Karpas-422 (cell line): ENCODE measurements around a stretch of chr6.

DNA sequence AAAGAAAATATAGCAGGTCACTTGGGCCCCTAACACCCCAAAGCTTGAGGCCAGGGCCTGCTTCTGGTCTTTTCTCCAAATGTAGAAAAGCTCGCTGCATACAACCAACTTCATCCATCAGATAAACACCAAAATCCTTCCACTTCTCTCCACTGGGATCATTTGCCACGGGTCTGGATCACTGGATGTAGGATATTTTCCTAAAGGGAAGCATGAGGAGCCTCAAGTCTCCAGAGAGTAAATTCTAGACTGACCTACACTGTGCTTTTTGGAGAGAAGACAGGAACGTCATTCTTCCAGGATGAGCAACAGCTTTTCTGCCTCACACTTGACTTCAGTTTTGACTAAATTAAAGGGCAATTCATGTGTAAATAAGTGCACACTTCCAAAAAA lies 12.1 kb downstream of the LY86 start:
- PRO-cap, result no peak
- RAMPAGE, long total RNA, result no peak

DNA sequence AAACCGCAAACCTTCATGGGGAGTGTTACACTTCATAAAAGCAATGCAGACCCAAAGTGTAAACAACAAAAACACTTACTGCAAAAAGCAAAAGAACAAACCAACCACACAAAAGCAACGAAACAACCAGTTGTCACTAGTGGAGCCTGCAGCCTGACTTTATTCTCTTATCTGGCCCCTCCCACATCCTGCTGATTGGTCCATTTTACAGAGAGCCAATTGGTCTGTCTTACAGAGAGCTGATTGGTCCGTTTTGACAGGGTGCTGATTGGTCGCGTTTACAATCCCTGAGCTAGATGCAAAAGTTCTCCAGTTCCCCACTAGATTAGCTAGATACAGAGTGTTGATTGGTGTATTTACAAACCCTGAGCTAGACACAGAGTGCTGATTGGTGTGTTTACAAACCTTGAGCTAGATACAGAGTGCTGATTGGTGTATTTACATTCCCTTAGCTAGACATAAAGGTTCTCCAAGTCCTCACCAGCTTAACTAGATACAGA lies 24.0 kb downstream of the LY86 start:
- PRO-cap, result no peak
- RAMPAGE, long total RNA, result no peak

GRCh38 chr6:6656288-6656764 lies 67.8 kb downstream of the LY86 start:
- PRO-cap, result no peak
- RAMPAGE, long total RNA, result no peak

GRCh38 chr6:6665602-6665925 lies 77.0 kb downstream of the LY86 start:
- PRO-cap, result no peak
- RAMPAGE, long total RNA, result no peak

DNA sequence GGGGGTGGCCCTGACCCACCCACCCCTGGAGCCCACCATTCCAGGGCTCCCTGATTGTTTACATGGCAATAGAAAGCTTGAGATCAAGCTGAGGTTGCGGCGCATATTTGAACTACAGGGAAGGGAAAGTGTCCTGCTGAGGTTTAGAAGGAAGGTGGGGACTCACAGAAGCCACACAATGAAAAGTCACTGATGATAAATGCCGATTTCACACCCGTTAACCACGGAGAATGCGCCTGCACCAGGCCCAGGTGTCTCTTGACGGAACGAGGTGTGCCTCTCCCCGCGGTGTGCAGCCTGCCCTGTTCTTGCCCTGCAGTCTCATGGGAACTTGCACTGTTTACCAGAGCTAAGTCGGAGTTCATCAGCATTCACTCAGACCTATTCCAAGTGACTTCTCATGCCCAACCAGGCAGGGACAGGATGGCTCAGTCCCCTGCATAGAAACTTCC lies 90.3 kb downstream of the LY86 start:
- PRO-cap, result no peak
- RAMPAGE, long total RNA, result no peak

GRCh38 chr6:6689897-6690356 lies 101.4 kb downstream of the LY86 start:
- PRO-cap, result no peak
- RAMPAGE, long total RNA, result no peak

DNA sequence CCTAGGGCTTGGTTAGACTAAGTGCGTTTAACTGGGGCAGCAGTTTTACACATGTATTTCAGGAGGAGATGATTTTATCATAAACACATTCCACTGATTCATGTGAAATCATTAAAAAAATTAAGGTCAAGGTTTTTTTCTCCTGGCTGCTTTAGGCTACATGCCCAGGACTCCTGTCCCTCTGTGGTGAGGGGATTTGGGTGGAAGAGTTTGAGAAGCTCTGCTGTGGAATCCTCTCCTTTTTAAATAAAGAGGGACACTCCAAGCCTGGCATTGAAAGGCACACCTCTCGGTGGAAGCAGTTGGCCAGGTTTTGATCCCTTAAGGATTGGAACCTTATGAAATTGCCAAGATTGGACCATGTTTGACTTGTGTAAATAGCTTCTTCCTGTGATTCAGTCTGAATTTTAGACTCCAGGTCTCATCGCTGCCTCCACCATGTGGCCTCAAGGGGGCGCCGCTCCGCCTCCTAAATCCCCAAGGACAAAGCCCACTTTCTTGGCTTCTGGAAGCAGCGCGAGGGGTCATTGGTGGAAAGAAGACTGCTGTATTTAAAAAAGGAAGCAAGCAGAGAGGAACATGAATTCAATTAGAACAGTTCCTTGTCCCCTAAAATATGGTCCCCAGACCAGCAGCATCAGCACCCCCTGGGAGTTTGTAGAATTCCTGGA lies 108.2 kb downstream of the LY86 start:
- PRO-cap, result no peak
- RAMPAGE, long total RNA, result no peak

- PRO-cap, result no peak
- RAMPAGE, long total RNA, result no peak
These were observed 111.8 kb downstream of the LY86 start for GRCh38 chr6:6699902-6701113.

- PRO-cap, result no peak
- RAMPAGE, long total RNA, result no peak
These were observed 163.5 kb downstream of the LY86 start for GRCh38 chr6:6751897-6752518.

GRCh38 chr6:6766431-6766819 lies 177.9 kb downstream of the LY86 start:
- PRO-cap, result no peak
- RAMPAGE, long total RNA, result no peak

DNA sequence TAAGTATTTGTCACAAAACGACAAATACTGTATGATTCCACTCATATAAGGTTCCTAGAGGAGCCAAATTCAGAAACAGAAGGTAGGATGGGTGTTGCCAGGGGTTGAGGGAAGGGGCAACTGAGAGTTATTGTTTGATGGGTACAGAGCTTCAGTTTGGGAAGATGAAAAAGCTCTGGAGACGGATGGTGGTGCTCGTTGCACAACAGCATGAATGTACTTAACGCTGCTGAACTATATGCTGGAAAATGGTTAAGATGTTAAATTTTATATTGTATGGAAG lies 182.0 kb downstream of the LY86 start:
- PRO-cap, result no peak
- RAMPAGE, long total RNA, result no peak

- PRO-cap, result no peak
- RAMPAGE, long total RNA, result no peak
These were observed 214.9 kb downstream of the LY86 start for GRCh38 chr6:6803079-6804115.

GRCh38 chr6:6850843-6851854 lies 256.6 kb upstream of the RREB1 start:
- PRO-cap, result no peak
- RAMPAGE, long total RNA, result no peak

DNA sequence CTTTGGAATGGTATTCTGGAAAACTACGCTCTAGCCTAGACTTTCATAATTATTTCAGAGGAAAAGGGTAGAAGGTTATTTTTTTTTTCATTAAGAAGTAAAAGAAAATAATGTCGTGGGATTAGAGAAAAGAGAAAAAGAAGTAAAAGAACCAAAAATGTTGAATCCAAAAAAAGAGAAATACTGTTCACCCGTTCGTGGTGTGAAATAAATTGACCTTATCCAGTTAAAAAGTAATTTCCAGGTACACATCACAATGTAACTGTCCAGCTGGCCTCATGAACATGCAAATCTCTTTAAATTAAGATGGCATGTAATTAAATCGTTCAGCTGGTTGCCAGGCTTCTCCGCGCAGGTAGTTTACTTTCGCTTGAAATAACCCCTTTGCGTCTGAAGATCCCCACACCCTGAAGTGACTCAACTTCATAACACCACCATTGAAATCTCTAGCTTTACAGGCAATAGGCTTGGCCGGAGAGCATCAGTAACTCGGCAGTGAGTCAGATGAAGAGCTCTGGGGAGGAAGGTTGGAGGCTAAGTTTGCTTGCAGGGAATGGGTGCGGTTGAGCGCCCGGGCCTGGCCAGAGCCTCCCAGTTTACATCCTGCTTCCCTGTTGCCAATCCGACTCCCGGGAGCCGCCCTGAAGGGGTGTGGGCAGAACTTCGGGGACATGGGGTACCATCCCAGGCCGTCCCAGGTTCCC lies 57.1 kb upstream of the RREB1 start:
- PRO-cap, result no peak
- RAMPAGE, long total RNA, result no peak

DNA sequence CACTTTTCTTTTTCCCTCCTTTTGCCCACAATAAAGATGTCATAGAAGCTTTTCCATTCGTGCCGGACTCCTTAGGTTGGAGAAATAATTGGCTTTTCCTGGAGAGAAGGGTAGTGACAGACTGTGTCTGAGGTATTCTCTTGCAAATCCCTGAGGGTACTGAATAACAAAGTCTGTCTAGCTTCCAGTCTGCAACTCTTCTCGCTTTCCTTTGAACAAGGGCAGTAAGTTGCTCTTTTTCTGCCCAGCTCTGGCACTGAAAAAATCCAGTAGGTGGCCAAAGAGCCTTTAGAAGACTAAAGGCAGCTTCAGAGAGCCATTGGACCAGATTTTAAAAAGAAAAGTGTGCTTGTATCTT lies 20.7 kb upstream of the RREB1 start:
- PRO-cap, result no peak
- RAMPAGE, long total RNA, result no peak

DNA sequence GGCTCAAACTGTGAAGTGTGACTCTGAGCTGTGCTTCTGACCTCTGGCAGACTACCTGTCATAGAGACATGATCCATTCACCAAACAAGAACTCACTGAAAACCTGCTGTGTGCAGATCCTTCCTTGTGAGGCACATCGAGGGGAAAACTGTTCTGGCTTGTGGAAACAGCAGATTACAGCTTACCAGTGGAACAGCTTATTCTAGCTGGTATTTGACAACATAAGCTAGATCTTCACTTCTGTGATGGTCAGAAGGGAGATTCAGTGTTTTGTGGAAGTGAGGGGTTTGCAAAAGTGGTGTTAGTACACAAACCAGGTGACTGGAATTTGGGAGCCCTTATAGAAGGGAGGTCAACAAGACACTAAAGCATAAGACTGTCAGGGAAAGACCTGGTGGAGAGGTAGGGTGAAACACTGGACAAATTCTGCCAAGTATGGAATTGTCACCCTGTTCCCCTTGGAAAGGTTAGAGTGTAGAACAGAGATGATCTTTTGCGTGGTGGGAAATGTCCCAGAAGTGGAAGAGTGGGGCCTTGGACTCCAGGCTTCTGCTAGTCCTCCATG lies 17.2 kb downstream of the RREB1 start:
- PRO-cap, result no peak
- RAMPAGE, long total RNA, result no peak

GRCh38 chr6:7127611-7128055 lies 19.9 kb downstream of the RREB1 start:
- PRO-cap, result no peak
- RAMPAGE, long total RNA, result no peak

- PRO-cap, result no peak
- RAMPAGE, long total RNA, result no peak
These were observed 35.5 kb downstream of the RREB1 start for GRCh38 chr6:7142911-7144059.

DNA sequence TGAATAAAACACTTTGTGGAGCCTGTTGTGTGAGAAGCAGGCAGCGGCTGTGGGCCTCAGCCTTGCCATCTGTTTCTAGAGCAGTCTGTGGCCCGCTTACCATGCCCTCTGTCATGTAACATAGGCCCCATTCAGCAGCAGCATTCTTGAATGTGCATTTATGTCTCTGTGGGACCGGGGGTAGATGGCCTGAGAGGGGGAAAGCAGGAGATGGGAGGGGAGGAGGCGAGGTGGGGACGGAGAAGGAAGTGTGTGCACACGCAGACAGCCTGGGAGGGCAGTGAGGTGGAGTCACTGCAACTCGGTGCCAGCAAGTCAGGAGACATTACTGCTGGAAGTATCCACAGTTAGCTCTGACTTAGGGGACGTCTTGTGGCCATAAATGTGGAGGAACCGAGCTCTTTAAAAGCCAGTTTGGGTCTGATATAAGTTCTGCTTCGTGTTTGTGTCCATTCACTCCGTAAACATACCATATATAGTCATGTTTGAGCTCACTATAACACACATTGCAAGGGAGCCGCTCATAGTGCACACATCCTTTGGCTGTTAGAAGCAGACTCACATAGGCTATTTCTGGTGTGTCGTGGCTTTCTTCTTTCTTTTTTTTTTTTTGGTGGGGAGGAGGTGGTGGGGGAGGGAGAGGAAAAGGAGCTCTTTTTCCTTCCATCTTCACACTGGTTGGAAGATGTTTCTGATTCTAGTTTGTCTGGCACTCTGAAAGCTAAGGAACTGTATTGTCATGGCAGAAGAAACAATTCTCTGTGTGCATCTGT lies 38.6 kb downstream of the RREB1 start:
- PRO-cap, result no peak
- RAMPAGE, long total RNA, result no peak

GRCh38 chr6:7150583-7151843 lies 43.3 kb downstream of the RREB1 start:
- PRO-cap, result no peak
- RAMPAGE, long total RNA, result no peak